Metastatic Liver Carcinoma in the Lung (tissue), 2 donors: ENCODE measurements around the genes ZNF683, HMGN2 and RPS6KA1.

GRCh38 chr1:26372669-26373106, at the start of gene ZNF683:
Gene ZNF683 (minus strand): TSS chr1:26372750.
- PRO-cap, 2 experiments: no peak in any of the 2 experiments

- PRO-cap, 2 experiments: peak in 2 of 2 experiments; most common plus-strand start chr1:26472159 (in 1); most common minus-strand start chr1:26472165 (in 1)
Observed at GRCh38 chr1:26471784-26472586, at the start of gene HMGN2. Gene HMGN2 (plus strand): TSS chr1:26472440.

DNA sequence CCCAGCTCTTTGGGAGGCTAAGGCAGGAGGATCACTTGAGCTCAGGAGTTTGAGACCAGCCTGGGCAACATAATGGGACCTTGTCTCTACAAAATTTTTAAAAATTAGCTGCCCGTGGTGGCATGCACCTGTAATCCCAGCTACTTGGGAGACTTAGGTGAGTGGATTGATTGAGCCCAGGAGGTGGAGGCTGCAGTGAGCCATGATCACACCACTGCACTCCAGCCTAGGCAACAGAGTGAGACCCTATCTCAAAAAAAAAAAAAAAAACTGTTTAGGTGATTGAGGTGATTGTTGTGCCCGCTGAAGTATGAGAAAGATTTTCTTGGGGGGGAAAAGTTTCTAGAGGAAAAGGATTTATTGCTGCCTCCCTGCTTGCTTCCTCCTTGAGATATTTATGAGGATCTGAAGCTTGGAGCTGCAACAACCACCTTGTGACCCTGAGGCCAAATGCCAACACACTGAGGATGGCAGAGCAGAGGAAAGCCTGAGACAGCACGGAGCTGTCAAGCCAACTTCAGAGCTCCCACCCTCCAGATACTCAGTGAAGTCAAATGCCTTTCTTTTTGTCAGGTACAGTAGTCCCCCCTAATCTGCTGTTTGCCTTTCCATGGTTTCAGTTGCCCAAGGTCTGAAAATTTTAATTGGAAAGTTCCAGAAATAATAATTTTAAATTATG, 14.8 kb downstream of the HMGN2 start:
- PRO-cap, 2 experiments: no peak in any of the 2 experiments

- PRO-cap, 2 experiments: peak in 2 of 2 experiments; most common plus-strand start chr1:26530066 (in 2); most common minus-strand start chr1:26529970 (in 1)
Observed at GRCh38 chr1:26529322-26530393, at the start of gene RPS6KA1. Gene RPS6KA1 (plus strand): TSS chr1:26529761.

DNA sequence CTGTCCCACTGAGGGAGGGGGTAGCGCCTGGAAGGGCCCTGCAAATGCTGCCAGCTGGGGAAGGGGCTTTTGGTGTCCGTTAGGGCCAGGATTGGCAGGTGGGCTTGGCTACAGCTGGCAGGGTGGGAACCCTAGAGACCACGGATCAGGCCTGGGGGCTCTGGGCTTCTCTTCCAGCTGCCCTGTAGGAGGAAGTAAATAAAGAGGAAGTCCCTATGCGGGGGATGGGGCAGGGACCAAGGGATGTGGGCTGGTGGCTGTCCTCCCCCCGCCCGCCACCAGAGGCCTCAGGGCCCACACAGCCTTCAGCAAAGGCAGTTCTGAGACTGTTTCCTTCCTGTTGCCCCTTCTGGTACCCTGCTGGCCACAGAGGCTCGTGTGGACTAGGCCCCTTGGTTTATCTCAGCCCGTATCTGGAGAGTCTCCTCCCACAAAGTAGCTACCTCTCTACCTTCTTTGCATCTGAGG, 12.2 kb downstream of the RPS6KA1 start:
- PRO-cap, 2 experiments: no peak in any of the 2 experiments

DNA sequence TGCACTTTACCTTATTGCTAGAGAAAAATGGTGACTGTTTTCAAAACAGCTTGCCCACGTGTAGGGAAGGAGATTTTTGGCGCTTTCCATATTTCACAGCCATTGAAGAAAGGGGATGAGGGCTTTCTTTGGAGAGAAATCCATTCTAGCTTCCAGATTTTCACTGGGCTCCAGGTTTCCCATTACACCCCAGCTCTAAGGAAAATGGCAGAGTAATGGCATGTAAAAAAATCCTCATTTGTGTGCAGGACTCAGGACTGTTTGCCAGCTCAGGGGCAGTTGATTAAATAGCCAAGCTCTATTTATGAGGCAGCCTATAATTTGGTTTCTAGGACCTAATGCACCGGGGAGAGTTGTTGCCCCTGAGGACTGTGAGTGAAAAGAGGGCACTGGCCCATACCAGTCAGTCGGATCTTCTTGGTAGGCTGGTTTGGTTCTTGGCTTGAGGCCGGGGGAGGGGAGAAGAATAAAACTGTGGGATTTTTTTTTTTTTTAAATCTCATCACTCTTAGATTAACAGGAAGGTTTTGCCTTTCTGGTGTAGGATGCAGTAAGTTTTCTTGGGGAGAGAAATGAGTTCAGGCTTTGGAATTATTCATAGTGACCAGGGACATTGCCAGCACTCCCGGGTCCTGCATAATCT, 2.1 kb upstream of the ARID1A start:
- PRO-cap, 2 experiments: no peak in any of the 2 experiments

DNA sequence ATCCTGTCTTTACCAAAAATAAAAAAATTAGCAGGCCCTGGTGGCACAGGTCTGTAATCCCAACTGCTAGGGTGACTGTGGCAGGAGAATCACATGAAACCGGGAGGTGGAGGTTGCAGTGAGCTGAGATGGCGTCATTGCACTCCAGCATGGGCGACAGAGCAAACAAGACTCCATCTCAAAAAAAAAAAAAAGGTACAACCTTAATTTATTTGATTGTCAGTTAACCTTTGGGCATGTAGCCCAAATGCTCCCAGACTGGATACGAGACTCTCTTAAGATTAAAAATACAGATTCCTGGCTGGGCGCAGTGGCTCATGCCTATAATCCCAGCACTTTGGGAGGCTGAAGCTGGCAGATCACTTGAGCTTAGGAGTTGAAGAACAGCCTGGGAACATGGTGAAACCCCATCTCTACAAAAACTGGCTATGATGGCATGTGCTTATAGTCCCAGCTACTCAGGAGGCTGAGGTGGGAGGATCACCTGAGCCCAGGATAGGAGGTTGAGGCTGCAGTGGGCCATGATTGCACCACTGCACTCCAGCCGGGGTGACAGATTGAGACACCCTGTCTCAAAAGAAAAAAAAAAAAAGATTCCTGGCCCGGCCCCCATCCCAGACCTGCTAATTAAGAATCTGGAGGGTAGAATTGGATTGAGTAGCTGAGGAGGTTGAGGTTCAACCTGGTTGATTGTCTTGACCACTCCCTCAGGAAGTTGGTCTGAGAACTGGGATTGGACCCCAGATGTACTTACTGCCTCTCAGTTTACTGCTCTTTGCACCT, 24.7 kb downstream of the ARID1A start:
- PRO-cap, 2 experiments: no peak in any of the 2 experiments

DNA sequence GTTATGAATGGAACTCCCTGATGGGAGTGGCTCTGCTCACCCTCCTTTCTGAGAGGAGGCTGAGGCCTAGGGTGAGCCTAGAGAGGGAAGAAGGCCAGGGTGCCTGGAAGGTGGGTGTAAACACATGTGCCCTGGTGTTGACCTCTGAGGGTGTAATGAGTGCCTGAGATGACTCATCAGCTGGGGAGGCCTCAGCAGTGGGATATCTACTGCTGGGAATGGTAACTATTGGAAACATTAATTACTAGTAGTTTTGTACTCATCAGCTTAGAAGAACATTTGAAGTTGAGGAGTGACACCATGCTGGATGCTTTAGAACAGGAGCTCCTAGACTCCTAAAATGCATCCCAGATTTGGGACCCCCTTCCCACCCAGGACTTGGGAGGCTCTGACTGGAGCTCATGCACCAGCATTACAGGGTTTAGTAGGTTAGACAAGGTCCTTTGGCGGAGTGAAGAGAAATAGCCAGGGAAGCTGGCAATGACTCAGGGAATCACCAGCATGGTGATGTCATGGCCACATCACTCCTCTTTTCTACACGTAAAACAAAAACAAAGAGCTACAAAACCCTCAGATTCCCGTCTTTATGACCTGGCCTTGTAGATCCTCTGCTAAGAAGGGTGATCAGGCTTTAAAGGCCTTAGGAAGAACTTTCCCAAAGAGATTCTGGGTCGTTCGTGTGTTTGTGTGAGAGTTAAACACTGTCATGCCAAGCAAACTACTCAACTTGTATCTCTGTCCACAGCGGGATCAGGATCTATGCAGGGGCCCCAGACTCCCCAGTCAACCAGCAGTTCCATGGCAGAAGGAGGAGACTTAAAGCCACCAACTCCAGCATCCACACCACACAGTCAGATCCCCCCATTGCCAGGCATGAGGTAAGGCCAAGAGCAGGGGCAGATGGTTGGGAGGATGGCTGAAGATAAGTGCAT, 15.7 kb upstream of the PIGV start:
- PRO-cap, 2 experiments: peak in 1 of 2 experiments; most common plus-strand start position 279 of the sequence (in 1)

GRCh38 chr1:26779903-26780745, 7.6 kb upstream of the PIGV start:
- PRO-cap, 2 experiments: no peak in any of the 2 experiments

- PRO-cap, 2 experiments: no peak in any of the 2 experiments
Observed at GRCh38 chr1:26784533-26785108, 3.1 kb upstream of the PIGV start.

DNA sequence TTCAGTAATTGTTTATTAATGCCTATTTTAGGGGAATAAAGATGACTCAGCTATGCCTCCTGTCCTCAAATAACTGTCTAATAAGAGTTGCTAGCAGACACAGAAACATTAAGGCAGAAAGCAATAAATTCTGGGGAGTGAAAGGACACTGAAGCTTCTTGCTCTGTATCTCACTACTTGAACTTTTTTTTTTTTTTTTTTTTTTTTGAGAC, 12.8 kb downstream of the PIGV start:
- PRO-cap, 2 experiments: no peak in any of the 2 experiments

DNA sequence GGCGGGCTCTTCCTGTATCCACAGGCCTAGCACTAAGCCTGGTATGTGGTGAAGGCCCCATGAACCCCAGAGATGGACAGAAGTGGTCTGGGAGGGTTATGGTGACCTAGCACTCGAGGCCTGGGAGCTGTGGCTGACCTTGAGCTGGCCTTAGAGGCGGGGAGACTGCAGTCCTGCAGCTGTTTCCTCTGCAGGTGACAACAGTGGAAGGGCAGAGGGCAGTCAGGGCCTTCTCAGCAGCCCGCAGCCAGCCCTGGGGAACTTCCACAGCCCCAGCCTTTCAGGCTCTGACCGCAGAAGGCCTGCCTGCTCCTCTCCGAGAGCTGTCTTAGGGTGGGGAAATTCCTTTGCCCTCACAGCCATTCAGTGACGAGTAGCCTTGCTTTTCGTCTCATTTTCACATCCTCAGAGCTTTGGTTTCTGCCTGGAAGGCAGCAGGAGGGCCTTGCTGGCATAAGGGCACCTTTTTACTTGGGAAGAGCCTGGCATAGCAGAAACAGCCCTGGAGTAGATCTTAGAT, 12.4 kb downstream of the ZDHHC18 start:
- PRO-cap, 2 experiments: no peak in any of the 2 experiments

DNA sequence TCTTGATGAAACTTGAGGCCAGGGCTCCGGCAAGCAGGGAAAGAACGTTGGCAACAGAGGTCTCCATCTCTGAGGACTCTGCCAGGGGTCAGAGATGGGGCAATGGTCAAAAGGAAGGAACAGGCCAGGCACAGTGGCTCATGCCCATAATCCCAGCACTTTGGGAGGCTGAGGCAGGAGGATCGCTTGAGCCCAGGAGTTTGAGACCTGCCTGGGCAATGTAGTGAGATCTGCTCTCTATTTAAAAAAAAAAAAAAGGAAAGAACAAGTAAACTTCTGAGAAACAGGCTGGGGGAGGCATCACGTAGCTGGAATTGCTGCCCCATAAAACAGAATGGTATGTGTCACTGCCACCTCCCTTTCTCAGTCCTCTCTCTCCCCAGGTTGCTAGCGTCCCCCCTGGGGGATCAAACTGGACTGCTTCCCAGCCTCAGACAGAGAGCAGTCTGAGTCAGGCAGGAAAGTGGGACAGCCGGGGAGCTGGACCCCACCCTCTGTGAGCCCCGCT, 1.3 kb upstream of the SFN start:
- PRO-cap, 2 experiments: no peak in any of the 2 experiments

DNA sequence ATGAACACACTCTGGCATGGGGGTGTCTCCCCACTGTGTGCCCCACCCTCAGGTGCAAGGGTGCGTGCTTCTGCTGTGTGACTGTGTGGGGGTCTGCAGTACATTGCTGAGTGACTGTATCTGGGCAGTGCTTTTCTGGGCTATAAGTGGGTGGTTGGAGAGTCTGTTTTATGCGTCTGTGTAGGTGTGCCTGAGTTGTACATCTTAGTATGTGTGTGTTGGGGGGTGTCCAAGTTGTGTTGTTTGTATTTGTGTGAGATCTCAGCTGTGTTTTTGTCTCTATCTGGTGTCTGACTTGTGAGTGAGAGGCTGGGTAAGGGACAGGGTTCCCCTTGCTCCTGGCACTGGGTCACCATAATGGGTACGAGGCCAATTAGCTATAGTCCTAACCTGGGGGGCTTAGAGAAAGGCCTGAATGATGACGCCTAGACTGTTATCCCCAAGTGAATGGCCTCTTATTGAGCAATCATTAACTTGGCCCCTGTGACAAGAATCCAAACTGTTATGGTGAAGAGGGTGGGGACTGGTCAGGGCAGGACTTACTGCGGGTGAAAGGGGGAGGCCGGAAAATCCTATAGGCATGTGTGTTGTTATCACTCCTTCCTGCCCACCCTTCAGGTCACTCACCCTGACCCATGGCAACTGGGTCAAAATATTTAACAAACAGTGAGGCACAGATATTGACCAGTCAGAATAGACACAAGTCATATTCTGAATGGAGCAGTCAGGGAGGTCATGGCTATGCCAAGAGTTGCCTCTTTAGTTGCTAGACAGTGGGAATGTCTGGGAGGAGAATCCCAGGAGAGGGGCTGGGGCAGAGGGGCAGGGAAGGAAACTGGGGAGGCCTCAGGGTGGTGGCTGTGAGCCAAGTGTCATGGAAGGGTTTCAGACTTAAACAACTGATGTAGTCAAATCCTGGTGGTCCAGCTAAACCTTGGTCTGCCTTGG, 3.4 kb downstream of the NR0B2 start:
- PRO-cap, 2 experiments: peak in 1 of 2 experiments; most common plus-strand start position 723 of the sequence (in 1); most common minus-strand start position 449 of the sequence (in 1)

GRCh38 chr1:26946175-26946700, 14.0 kb downstream of the KDF1 start:
- PRO-cap, 2 experiments: no peak in any of the 2 experiments

DNA sequence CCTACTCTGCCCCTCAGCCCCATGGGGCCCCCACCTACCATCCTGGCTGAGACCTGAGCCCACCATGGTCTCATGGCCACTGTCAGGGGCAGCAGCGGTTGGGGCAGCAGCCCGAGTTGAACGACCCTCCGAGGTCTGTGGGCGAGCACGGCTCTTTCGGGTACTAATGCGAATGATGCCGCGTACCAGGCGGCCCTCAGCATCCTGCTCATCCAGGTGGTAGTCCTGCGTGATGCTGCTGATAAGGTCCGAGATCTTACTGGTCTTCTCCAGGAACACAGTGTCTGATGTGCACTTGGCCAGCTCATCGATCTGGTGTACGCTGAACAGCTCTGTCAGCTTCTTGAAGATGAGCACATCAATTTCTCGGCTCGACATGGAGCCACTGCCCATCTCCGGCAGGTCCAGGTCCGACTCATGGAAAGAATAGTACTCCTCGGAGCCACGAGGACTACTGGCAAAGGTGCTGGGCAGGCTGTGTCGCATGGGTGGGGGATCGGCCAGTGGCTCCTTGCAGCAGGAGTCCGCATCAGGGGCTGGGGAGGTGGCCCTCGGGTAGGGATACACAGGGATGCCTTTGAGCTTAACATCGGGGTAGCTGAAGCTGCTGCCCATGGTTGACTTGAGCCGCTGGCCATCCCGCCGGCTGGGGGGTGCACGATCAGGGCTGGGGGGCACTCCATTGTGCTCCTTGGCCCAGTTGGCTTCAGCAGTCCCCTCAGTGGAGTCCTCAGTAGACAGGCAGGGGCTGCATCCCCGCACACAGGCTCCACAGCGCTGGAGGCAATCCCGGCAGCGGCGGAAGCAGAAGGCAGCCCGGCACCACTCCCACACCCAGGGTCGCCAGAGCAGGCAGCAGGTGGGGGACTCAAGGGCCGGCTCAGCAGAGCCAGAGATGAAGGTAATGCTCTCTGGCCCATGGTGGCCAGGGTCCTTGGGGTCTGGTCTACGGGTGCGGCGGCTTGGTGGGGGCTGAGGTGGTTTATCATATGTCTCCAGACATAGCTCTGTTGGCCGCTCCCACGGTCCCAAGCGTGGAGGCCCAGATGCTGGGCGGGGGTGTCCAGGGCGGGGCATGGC, 8.6 kb downstream of the KDF1 start:
- PRO-cap, 2 experiments: no peak in any of the 2 experiments

GRCh38 chr1:26994029-26994668, 657 bp downstream of the TRNP1 start:
- PRO-cap, 2 experiments: peak in 1 of 2 experiments; most common plus-strand start chr1:26994502 (in 1); most common minus-strand start chr1:26994421 (in 1)

GRCh38 chr1:27008123-27008743, 4.4 kb downstream of the TENT5B start:
- PRO-cap, 2 experiments: no peak in any of the 2 experiments

DNA sequence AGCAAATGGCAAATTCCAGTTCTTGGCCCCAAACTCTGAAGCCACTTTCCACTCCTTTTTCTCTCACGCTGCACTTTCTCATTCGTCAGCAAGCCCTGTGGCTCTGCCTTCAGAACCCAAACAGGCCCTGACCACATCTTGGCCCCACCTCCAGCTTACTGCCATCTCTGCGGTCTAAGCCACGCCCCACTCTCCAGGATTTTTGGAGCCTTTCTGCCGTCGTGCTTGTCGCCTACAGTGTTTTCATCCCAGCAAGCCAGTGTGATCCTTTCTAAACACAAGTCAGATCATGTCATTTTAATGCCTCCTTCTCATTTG, 14.4 kb upstream of the TENT5B start:
- PRO-cap, 2 experiments: no peak in any of the 2 experiments

- PRO-cap, 2 experiments: no peak in any of the 2 experiments
Observed at GRCh38 chr1:27290593-27291479, 31.1 kb upstream of the TMEM222 start.